Measurements from ENCODE around the gene DYNC1I1.

DNA sequence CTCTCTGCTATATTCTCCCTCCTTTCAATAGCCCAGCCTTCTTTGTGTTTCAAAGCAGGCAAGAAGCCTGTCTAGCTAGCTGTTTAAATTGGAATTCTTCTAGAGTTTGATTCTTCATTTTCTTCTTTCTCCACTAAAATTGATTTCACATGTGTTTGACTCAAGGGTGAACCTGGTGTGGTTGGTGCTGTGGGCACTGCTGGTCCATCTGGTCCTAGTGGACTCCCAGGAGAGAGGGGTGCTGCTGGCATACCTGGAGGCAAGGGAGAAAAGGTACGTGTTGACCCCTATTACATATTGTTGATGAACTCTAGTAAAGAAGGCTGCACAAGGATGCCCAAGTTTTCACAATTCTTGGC, 22.8 kb downstream of the COL1A2 start:
- PRO-cap, 2 experiments, result no peak in any of the 2 experiments

DNA sequence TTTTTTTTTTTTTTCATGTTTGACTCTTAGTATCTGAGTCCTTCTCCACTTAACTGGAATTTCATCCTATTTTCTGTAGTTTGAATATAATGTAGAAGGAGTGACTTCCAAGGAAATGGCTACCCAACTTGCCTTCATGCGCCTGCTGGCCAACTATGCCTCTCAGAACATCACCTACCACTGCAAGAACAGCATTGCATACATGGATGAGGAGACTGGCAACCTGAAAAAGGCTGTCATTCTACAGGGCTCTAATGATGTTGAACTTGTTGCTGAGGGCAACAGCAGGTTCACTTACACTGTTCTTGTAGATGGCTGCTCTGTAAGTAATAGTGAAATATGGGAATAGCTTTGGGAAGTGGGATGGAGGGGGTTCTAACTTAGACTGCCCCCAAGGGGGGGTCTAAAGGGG, 34.4 kb downstream of the COL1A2 start:
- PRO-cap, 2 experiments, result no peak in any of the 2 experiments

DNA sequence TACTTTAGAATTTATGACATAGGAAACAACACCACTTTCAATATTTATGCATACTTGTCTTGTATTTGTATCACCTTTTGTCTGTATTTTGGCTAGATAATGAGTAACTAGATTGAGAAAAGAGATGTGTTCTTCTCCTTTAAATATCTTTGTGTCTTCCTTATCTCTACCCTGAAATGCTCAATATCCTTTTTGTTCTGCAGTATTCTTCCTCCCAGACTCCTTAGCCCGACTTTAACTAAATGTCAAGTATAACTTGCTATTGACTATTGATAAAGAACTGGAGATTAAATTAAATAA, 6.6 kb downstream of the CASD1 start:
- PRO-cap, 2 experiments, result no peak in any of the 2 experiments

- PRO-cap, 2 experiments, result no peak in any of the 2 experiments
Observed at GRCh38 chr7:94620518-94621225, 35.3 kb downstream of the SGCE start.

- PRO-cap, 2 experiments, result peak in 1 of 2 experiments; most common plus-strand start chr7:94658575 (in 1)
Observed at GRCh38 chr7:94658367-94658969, 2.5 kb upstream of the SGCE start.

- PRO-cap, 2 experiments, result no peak in any of the 2 experiments
Observed at GRCh38 chr7:94956945-94957475, 49.6 kb downstream of the PPP1R9A start.

GRCh38 chr7:95206642-95207160, 117.6 kb downstream of the PON1 start:
- PRO-cap, 2 experiments, result no peak in any of the 2 experiments

DNA sequence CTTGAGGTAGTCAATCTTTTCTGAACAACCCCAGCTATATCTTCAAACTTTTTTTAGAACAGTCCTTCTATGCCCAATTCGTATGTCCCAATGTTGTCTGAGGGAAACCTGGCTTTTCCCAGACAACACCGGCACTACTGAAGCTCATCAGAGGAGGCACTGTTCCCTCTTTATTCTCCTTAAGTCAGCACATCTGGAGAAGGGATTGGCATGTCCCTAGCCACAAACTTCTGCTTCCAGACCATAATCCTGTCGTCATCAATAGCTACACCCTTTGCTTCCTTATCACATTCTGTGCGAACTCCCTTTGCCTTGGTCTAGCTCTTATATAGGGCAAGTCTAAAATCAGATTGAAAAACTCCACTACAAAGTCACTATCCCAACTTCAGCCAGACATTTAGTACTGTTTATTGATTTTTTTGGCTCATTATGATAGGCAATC, 22.8 kb downstream of the PON3 start:
- PRO-cap, 2 experiments, result no peak in any of the 2 experiments

DNA sequence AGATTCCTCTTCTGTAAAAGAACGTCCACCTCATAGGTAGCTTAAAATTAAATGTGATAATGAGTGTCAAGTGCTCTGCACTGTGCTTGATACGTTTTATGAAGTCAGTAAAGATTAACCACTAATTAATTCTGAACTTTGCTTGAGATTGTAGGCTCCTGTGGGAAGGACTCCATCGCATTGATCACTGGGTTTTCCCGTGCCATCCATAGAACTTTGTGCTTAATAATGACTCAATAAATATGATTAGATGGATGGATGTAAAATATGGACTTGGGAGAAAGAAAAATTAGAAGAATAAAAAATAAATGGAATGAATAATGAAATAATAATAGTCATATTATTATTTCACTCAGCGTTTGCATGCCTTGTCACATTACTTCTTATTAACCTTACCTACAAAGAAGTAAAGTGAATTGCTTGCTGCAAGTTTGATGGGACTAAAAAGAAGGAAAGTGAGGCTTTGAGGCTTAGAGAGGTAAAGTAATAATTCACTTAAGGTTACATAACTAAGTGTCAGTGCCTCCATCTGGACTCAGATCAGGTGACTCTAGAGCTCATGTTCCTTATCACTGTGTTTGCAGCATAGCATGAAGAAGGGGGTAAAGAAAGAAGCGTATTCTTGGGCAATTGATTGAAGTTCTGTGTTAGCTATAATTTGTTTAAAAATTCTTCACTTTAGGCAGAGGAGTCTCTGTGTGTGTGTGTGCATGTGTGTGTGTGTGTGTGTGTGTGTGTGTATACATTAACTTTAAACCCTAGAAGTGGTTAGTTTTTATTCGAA, 1.8 kb upstream of the PON3 start:
- PRO-cap, 2 experiments, result no peak in any of the 2 experiments

DNA sequence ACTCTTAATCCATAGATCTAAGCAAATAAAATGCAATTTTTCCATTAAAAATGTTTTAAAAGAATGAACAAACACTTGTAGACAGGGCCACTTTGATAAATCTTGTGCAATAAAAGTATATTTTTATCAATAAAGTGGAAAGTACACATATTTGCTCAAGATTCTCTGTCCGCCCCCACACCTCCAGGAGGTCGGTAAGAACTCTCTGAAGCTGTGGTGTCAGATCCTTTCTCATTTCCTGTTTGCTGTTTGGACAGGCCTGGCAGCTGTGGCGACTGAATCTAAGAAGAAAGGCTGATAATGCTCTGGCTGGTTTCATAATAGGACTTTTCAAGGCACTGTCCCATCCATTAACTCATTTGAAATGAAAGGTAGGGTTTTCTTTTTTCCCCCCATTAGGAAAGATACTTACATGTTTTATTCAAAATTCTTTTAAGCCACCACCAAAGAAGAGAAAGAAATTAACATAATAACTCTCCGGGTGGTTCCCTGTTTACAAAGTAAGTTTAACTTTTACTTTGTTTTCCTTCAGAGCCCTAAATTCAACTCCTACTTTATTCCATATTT, 15.2 kb upstream of the ASB4 start:
- PRO-cap, 2 experiments, result no peak in any of the 2 experiments

DNA sequence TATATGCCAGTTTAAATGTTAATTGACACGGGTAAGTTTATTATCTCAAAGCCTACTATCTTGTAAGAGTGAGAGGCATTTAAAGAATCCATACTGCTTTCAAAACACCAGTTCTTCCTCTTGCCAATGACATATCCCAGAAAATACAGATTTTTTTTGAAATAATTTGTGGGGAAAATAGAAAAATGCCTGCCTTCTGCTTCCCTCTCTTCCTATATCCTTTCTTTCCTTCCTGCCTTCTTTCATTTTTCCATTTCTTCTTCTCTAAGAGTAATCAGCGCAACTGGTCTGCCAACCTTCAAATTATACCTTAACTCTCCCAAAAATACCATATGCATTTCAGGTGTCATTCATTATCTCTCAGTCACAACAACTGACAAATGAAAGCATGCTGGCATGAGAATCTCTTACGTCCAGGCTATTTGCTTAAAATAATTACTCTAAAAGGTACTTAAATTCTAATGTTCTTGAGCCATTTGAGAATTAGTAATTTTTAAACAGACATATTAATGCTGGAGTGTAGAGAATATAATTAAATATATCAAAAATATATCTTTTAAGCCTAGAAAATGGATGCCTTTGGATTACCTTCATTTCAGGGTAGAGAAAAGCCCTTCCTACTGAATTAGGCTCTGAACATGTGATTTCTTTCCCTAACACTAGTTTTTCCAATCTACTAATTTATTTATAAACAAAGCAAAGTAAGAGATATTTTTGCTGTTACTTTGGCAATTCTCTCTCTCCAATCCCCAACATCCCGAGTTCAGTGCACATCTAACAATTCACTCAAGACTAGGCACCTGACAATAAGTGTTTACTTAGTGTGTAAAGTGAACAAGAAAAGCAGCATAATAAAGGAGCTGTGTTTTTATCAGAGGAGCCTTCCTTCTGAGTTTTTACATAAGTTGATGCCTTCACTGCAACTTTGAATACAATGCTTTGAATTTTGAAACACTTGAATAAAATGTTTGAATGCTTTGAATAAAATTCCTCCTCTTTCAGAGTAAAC, 11.9 kb downstream of the PDK4 start:
- PRO-cap, 2 experiments, result no peak in any of the 2 experiments

DNA sequence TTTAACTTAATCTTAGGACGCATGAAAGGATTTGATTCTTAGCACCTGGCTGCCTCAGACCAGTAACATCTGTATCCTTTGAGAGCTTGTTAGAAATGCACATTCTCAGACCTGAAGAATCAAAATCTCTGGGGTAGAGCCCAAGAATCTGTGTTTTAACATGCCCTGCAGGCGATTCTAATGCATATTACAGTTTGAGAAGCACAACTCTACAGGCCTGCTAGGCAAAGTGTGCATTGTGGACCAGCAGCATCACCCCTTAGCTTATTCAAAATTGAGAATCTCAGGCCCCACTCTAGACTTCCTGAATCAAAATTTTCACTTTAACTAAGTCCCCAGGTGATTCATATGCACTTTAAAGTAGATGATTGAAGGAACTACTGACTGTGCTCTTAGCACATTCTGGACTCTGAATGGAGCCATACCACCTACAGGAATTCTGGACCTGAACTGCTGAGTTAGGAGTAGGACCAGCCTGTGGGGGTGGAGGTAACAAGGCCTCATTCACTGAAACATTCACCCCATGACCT, 7.5 kb downstream of the PDK4 start:
- PRO-cap, 2 experiments, result no peak in any of the 2 experiments

- PRO-cap, 2 experiments, result no peak in any of the 2 experiments
Observed at GRCh38 chr7:95591048-95591825, 5.1 kb downstream of the PDK4 start.

DNA sequence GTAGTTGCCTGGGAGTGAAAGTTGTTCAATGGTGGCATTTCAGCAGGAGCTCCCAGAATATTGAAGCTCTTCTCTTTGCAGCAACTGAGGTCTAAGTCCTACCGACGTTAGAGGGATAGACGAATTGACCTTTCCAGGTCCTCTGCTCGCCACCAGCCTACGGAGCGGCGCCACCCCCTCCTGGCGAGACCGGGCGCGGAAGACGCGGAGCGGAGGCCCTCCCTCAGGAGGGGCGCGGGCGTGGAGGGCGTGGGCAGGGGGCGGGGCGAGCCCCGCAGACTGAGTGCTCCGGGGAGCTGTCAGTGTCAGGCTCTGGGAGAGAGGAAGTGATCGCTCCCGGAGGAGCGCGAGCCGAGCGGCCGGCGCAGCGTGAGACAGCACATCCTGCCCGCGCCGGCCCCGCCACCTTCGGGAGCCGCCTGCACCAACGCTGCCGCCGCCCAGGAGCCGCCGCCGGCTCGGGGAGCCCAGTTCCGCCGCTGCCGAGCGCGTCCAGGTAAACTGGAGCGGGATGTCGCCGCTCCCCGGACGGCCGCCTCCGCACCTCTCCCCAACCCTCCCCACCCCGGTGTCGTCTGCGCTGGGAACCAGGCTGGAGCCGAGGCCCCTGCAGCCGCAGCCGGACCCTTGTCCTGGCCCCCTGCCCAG, at the start of gene DYNC1I1:
TSS of gene DYNC1I1 (plus strand) at position 277 of the 648 bp plus-strand sequence.
- PRO-cap, 2 experiments, result no peak in any of the 2 experiments

GRCh38 chr7:96202671-96203352, 119.1 kb downstream of the SLC25A13 start:
- PRO-cap, 2 experiments, result no peak in any of the 2 experiments

GRCh38 chr7:96270636-96271282, 51.1 kb downstream of the SLC25A13 start:
- PRO-cap, 2 experiments, result no peak in any of the 2 experiments

DNA sequence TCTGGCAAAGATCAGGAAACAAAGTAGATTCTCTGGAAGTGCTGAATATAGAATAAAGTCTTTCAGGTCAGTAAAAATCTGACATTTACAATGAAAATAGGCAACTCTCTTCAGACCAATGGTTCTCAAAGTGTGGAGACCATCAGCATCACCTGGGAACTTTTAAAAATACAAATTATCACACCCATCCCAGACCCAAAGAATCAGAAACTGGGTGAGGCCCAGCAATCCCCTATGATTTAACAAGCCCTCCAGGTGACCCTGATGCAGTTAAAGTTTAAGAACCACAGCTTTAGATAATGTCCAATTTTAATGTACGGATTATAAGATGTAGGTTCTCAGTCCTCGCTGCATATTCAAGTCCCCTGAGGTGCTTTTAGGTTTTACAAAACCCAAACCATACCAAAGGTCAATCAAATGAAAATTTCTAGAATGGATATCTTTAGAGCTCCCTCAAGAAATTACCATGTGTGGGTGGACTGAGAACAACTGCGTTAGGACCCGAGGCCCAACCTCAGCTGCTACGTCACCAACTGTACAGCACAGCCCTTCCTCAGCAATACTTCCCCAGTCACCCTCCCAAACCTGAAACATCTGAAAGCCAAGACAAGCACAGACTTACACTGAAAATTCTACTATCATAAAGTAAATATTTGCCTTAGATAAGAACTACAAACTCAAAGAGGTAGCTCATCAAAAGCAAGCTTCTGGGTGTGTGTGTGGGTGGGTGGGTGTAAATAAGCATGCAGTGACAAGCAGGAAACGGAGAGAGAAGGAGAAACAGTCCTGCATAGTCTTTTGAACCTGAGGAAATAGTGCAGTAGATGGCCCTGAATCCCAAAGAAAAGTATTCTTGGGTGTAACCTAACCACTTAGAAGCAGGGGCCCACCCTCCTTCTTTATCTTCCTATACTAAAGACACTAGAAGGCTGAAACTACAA, 19.0 kb downstream of the SLC25A13 start:
- PRO-cap, 2 experiments, result no peak in any of the 2 experiments

GRCh38 chr7:96415556-96415995, 93.7 kb upstream of the SLC25A13 start:
- PRO-cap, 2 experiments, result no peak in any of the 2 experiments

- PRO-cap, 2 experiments, result no peak in any of the 2 experiments
Observed at GRCh38 chr7:97017453-97017895, 7.2 kb downstream of the DLX5 start.

DNA sequence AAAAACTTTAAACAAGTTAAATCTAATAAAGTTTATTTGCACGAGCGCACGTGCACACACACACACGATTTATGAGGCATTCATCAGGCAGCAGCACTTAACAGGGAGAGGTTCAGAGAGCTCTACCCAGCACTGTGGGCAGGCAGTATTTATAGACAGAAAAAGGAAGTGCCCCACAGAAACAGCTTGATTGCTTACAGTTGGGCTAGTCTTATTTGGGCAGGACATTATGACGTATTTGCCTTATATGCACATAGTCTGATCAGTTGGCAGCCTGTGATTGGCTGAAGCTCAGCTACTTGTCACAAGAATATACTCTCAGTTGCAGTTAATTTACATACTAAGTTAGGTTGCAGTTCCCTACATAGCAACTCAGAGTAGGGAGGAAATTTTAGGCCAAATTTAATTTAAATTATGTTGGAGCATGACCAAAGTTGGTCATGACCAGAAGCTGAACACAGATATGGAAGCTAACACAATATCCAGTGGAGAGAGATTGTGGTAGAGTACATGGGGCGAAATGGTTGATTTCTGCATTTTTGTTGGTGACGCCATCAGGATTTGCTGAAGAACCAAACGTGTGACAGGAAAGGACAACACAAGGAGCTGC, 1.1 kb upstream of the SDHAF3 start:
- PRO-cap, 2 experiments, result no peak in any of the 2 experiments